Islet of Langerhans (tissue), 1 donor: ENCODE results near the gene TMEM191B.

DNA sequence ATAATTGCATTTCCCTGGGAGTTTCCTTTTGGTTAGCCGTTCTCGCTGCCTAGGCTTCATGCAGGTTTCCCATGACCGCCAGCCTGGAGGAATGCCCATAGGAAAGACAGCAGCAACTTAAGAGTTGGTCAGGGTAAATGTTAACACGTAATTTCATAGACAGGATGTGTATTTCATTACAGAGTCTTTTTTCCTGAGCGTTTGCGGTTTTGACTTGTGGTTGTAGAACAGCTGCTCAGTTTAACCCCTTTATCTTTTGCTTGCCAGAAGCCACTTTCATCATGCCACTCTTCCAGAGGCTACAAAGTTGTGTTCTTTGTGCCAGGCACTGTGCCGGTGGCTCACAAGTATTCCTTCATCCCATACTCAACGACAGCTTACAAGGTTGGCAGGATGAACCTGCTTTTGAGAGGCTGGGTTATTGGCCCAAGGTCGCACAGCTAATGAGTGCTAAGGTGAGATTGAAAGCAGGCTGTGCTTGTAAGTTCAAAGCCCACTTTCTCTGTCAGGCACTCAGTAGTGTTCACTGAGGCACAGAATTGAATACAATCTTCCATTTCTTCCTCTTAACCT, 3.0 kb downstream of the IL17RA start:
- RRBS = no CpG with 5 or more reads among the region's 9 CpGs

DNA sequence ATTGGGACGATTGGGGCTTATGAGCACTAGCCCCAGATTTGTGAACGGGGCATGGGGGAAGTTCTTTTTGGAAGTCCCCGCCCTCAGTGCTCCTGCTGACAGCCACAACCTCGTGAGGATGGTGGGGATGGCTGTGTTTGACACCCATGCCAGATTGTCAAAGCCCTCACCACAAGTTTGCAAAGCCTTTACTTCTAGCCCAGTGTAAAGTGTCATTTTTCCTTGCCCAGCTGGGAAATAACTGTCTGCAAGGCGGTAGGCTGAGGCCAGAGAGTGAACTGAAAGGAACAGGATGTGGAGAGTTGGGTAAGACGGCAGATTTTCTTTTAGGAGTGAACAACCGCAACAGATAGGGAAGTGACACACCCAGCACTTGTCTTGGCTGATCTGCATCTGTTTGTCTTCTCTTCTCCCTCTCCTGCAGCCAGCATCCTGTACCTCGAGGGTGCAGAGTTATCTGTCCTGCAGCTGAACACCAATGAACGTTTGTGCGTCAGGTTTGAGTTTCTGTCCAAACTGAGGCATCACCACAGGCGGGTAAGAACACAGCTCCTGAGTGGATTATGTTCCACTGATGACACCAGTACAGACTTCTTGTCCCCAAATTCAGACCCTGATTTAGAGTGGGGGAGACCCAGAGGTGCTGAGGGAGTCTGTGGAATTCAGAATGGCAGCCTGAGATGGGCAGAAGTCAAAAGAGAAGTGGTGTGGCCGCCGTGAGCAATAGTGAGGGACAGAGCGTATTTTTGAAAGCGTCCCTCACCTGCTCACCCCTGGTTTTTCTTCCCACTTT, 13.7 kb downstream of the IL17RA start:
- RRBS = no CpG with 5 or more reads among the region's 15 CpGs

DNA sequence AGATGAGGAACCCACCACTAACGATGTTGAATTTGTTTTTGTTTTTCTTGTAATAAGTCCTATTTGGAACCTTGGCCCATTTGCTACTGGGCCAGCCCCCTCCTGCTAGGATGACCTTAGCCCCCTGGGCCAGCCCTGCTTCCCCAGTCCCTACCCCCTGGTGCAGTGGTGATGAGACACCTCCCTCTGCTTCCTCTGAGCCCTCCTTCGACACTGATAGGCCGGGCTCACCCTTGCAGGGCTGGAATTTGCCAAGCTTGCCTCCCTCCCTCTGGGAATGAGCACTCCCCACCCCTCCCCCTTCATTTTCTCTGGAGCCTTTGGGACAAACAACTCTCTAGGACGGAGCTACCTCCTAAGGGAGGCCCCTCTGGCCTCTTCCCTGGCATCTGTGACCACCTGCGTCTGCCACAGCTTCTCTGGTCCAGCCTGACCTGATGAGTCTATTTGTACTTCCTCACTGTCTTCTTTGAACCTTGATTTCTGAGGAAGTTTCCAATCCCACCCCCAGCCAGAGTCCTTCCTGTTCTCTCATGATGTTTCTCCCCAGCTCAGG, 53.2 kb upstream of the ADA2 start:
- RRBS = no CpG with 5 or more reads among the region's 5 CpGs

GRCh38 chr22:17570629-17571648, 7.6 kb downstream of the SLC25A18 start:
- RRBS = no CpG with 5 or more reads among the region's 26 CpGs

- RRBS = no CpG with 5 or more reads among the region's 8 CpGs
Observed at GRCh38 chr22:17592060-17592618, 28.8 kb downstream of the SLC25A18 start.

DNA sequence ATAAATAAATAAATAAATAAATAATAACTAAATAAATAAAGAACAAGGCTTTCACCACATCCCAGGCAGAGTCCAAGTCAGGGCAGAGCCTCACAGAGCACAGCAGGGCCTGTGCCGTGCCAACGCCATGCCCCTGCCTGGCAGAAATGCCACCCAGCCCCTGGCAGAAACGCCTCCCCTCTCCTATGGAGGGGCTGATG, 5.3 kb downstream of the BID start:
- RRBS = no CpG with 5 or more reads among the region's 3 CpGs

DNA sequence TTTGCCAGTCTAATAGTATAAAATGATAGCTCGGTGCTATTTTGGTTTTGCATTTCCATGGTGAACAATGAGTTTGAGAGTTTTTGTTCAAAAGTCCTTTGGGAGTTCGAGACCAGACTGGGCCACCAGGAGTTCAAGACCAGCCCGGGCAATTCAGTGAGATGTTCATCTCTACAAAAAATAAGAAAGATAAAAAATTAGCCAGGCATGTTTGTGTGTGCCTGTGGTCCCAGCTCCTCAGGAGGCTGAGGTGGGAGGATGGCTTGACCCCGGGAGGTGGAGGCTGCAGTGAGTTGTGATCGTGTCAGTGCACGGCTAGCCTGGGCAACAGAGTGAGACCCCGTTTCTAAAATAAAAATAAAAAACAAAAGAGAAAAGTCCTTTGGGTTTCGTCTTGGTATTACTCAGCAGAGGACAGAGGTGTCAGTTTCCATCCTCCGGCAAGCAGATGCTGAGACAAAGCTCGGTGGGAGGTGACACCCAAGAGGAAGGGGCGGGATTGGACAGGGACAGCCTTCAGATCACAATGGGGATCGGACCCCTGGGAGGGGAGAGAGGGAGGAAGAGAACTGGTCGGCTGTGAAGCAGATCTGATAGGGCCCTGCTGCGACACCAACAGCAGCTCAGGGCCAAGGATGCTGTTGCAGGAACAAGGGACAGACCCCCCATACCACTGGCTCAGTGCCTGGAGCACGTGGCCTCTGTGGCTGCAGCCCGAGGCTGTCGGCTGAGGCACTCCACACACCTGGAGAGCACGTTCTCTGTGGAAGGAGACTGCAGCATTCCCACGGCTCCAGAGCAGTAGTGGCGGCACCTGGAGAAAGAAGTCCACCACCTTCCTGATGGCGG, 5.1 kb upstream of the BID start:
- RRBS = no CpG with 5 or more reads among the region's 21 CpGs

DNA sequence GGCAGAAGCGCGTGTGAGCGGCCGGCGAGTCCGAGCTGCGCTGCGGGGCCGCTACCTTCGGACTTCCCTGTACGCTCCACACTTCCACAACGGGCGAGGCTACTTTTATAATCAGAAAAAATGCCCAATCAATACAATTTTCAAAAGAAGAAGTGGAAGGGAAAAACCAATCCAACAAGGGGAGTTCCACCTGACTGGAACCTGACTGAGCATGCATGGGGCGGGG, 21.3 kb upstream of the BID start:
- RRBS = no CpG with 5 or more reads among the region's 14 CpGs

DNA sequence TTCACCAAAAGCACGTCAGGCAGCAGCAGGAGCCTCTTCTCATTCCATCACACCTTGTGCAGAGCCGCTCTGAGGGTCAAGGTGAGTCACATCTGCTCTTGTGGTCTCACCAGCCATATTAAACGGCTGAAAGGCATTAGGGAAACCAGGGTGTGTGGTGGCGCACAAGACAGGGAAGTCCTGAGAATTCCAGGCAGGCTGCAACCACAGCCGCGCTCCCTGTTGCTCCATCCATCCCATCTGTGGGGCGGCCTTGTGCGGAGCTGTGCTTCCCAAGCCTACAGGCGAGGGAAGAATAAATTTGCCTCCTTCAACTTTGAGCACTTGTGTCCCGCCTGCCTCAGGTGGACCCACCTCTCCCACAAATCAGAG, 38.9 kb upstream of the BID start:
- RRBS = no CpG with 5 or more reads among the region's 10 CpGs

GRCh38 chr22:17831179-17832238, 57.2 kb upstream of the BID start:
- RRBS = no CpG with 5 or more reads among the region's 20 CpGs

GRCh38 chr22:17851694-17852184, 77.5 kb upstream of the BID start:
- RRBS = no CpG with 5 or more reads among the region's 15 CpGs

DNA sequence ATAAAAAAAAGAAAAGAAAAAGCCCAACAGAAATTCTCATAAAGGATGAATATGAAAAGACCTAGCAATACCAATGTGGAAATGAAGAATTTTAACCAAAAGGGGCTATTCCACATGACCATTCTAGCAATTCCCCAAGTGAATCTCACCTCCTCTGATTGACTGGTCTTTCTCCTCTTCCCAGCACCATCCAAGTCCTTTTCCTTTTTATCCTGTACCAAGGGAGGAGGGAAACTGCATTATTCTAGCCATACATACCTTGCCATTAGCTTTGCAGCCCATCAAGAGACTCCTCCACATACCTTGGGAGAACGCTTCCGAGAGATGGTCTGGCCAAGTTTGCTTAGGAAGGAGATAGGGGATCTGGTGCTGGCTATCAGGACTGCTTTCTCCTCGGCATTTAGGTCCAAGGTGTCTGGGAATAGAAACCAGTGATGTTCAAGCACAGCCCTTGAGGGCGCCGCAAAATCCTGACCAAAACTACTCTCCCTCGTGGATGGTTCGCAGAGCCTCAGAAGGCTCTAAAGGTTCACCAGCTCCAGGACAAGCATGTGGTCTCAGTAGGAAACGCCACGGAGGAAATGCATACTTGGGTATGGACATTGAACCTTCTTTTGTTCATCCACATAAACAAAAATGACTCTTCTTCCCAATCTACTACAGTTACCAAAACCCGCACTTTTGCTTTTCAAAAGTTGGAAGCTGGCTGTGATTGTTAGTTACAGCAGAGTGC, 112.9 kb upstream of the BID start:
- RRBS = no CpG with 5 or more reads among the region's 10 CpGs

DNA sequence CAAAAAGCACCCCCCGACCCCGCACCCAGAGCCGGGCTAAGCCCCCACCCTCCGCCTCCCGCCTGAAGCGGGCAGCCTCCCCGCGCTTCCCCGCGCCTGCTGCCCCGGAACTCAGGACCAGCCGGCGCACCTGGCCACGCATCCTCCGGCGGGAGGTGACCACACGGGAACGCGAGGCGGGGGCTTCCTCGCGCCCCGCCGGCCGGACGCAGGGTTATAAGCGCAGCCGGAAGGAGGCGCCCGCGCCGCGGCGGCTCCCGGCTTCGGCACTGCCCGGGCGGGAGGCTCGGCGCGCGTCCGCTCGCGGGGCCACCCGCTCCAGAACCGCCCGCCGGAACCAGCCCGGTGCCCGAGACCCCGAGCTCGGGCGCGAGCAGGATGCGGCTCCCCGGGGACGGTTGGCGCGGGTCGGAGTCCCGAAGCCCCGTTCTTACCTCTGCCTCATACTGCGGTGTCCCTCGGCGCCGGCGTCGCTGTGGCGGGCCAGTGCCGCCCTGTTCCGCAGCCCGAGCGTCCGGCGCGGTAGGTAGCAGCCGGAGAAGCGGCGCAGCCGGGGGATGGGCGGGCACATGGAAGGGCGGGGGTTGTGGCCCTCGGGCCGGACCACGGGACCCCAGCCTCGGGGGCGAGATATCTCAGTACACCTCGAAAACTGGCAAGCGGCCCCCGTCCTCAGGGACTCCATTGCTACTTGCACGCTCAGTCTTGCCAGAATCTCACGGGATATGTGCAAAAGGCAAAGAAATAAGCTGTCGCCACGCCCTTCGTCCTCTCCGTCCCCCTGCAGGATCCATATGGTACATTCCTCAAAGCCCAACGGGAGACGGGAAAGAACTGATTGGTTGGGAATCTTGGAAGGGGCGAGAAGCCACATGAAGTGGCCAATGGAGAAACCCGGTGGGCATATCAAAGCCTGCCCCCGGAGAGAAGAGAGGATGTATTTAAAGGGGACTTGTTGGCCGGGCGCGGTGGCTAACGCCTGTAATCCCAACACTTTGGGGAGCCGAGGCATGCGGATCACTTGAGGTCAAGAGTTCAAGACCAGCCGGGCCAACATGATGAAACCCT, 23.1 kb downstream of the MICAL3 start:
- RRBS = 4% methylated on average over 61 of the region's 109 CpGs

DNA sequence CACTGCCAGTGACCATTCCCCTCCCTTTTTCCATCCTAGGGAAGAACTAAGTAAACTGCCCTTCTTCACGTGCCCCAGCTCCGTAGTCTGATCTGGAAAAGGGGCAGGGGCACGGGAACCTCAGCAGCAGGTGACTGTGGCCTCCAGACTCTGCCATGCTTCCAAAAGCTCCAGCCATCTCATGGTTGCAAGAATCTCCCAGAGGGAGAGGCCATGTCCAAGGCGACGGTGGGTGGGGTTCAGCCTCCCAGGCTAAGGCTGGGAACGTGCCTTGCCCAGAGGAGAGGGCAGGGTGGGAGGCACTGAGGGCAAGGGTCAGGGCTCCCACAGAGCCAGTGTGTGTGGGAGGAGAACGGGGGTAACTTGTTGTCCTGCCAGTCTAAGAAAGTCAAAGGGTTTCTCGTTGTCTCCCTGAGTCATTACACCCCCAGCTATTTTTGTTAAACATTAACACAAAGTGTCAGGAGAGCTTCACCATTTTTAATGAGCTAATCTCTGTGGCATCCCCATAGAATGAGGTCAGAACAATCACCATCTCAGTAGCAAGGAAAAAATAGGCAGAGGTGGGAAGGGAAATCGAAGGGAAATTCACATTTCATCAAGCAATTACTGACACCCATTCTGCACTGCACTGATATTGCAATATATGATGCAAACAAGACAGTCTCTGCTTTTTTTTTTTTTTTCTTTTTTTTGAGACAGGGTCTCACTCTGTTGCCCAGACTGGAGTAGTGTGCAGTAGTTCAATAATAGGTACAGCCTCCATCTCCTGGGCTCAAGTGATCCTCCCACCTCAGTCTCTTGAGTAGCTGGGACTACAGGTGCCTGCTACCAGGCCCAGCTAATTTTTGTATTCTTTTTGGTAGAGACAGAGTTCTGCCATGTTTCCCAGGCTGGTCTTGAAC, 16.5 kb upstream of the PEX26 start:
- RRBS = no CpG with 5 or more reads among the region's 9 CpGs

DNA sequence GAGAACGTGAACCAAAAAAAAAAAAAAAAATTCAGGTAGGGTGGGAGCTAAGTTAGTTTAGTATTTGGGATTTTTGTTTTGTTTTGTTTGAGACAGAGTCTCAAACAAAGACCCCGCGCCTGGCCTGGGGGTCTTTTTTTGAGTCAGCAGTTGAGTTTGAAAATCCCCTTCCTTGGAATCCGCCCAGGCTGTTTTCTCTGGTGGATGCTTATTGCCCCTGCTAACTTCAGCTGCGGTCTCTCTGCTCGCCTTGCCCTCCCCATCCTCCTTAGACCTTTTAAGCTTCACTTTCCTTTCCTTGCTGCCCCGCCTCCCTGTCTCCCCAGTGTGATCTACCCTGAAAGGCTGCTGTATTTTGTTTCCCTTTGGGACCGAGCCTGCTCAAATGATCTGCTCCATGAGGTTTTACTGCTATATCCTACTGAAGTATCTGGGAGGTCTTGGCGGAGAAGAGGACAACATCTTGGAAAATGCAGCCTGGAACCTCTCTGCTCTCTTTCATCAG, 2.5 kb downstream of the USP18 start:
- RRBS = no CpG with 5 or more reads among the region's 9 CpGs

- RRBS = no CpG with 5 or more reads among the region's 6 CpGs
Observed at GRCh38 chr22:18527384-18527836, at the start of gene TMEM191B. TSS of gene TMEM191B (plus strand) at chr22:18527802.

GRCh38 chr22:18536803-18537448, 9.3 kb downstream of the TMEM191B start:
- RRBS = no CpG with 5 or more reads among the region's 16 CpGs

DNA sequence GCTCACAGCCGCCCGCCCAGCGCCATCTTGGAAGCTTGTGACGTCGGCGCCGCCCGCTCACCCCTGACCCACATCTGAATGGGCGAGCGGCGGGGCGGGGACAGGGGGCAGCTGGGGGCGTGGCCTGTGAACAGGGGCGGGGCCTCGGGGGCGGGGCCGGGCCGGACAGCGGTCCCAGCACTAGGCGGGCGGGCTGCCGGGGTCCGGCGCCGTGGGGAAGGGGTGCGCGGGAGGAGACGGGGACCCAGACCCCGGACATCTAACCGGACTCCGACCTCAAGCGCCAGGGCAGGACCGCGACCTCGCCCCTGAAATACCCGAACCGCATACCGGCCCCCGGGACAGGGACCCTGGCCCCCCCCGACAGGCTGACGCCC, 33.8 kb downstream of the RIMBP3 start:
- RRBS = no CpG with 5 or more reads among the region's 41 CpGs

DNA sequence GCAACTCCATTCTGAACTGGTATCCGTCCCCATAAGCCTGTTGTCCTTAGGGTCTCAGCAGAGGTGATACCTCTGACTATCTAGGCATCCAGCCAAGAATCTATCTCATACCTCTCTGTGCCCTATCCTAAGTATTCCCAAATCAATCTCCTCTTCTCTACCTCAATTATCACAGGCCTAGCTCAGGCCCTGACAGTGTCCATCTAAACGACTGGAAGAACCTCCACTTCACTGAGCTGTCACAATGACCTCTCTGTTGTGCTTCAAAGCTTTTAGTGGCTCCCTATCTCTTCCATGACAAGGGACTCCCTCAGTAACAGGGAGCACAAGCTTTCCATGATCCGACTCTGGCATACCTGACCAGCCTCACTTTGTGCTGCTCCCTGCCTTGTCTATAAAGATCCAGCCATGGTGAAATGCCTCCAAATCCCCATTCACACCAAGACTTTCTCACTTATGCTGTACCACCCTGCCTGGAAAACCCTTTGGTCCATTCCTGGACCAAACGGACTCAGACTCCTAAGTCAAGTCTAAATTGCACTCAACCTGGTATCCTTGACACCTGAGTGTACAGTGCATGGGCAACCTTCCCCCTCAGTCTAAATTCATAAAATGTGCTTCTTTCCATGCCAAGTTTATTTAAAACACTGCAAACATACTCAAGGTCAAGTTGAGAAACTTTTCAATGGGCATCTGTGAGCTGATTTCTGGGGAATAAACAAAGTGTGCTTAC, 26.6 kb downstream of the HIRA start:
- RRBS = no CpG with 5 or more reads among the region's 4 CpGs

DNA sequence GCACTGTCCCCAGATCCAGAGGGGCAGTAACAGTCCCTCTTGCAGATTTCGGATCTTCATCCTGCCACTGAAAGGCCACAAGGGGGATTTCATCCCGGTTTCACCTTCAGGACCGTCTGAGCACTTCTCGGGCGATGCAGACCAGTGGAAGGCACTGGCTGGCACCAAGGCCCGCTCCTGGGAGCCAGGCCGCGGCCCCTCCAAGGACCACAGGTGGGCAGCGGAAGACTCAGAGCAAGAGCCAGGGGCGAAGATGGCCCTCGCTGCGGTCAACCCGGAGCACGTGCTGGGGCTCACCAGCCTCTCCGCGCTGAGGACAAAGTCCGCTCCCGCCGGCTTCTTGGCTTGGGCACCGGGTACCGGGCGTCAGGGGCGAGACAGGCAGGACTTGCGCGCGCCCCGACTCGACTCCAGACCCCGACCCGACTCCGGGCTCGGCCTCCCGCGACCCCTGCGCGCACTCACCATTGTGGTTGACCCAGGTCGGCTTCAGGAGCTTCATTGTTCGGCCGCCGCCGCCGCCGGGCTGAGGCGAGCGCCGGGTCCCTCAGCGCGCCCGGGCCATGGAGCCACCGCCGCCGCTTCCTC, 464 bp downstream of the HIRA start:
- RRBS = 3% methylated on average over 33 of the region's 52 CpGs